Jurkat, Clone E6-1 (cell line): ENCODE results near the gene BIVM.

- RRBS, result no CpG with 5 or more reads among the region's 15 CpGs
Observed at GRCh38 chr13:100529726-100530341, 58.8 kb downstream of the GGACT start.

- RRBS, result no CpG with 5 or more reads among the region's 6 CpGs
Observed at GRCh38 chr13:100608937-100609337, 20.3 kb upstream of the GGACT start.

DNA sequence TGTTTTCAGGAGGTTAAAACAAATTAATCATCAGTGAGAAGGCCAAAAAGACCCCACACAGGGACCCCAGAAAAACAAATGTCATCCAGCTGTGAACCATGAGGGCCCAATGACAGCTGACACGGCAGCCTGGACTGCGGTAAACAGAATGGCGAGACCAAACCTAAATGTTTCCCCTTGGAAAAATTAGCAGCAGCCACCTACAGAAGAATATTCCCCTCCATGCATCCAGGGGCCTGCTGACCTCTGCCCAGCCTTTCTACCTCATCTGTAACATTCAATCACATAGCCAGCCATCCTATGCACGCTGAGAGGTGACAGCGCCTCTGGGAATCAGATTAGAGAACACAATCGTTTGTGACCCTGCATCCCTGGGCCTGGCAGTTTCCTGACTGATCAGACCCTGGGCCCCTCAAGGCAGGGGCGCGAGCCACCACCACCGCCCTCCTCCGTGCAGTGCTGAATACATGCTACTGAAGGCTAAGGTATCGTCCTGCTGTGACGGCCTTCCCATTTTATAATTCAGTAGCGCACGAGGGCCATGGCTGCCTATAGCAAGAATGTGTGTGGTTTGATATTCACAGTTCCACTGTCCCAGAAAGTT is 1.3 kb downstream of the TMTC4 start:
- RRBS, result no CpG with 5 or more reads among the region's 14 CpGs

- RRBS, result 20% methylated on average over 1 of the region's 15 CpGs
Observed at GRCh38 chr13:100675554-100675945, 955 bp upstream of the TMTC4 start.

DNA sequence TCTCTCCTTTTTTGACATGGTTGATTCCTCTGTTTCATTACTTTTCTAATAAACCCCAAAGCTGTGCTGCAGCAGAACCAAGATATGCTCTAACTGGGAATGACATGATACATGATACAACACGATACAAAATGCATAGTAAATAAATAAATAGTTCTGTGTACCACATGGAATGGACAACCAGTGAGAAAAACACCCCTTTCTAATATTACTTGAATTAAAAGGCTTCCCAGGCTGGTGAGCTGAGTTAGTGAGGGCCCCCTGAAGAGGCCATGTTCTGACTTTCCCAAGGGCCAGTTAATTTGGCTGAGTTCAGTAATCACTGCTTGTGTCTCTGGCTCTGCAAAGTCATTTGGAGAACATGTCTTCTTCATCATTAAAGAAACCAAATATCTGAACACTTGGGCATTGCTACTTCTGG is 203.1 kb upstream of the TMTC4 start:
- RRBS, result no CpG with 5 or more reads among the region's 1 CpG

DNA sequence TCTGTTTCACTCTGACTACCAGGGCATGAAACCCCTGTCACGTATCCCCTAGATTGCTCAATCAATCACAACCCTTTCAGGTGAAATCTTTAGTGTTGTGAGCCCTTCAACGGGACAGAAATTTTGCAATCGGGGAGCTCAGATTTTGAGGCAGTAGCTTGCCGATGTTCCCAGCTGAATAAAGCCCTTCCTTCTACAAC is 176.8 kb downstream of the FGF14 start:
- RRBS, result no CpG with 5 or more reads among the region's 4 CpGs

DNA sequence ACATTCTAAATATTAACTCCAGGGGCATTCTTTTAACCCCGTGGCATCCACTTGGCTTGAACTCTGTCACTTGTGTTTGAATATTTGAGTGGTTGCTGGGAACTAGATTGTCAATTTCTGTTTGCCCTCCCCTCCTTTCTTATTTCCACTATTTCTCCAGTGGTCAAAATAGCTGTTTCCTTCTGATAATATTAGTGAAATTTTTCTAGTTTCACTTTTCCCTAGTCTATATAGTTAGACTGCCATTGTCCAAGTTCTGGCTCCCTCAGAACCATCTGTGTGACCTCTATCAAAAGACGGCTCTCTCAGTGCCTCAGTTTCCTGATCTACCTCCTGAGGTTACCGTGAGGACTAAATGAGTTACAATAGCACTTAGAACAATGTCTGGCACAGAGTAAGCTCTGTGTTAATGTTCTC is 302.2 kb upstream of the TPP2 start:
- RRBS, result no CpG with 5 or more reads among the region's 3 CpGs

GRCh38 chr13:102681999-102682525 is 12.8 kb downstream of the METTL21C start:
- RRBS, result no CpG with 5 or more reads among the region's 3 CpGs

DNA sequence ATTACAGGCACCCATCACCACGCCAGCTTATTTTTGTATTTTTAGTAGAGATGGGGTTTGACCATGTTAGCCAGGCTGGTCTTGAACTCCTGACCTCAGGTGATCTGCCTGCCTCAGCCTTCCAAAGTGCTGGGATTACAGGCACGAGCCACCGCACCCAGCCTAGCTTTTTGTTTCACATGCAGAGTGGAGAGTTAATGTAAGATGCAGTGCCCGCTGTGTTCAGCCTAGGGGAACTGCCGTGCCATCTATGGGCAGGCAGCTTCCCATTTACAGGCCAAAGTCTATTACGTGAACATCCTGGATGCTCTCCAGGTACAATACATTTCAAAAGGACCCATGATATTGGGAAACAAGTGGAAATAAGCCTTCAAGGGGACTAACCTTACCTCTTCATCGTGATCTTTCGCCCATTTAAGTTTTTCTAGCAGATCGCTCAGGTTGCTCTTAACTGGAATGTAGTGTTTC is 10.1 kb downstream of the POGLUT2 start:
- RRBS, result no CpG with 5 or more reads among the region's 9 CpGs

DNA sequence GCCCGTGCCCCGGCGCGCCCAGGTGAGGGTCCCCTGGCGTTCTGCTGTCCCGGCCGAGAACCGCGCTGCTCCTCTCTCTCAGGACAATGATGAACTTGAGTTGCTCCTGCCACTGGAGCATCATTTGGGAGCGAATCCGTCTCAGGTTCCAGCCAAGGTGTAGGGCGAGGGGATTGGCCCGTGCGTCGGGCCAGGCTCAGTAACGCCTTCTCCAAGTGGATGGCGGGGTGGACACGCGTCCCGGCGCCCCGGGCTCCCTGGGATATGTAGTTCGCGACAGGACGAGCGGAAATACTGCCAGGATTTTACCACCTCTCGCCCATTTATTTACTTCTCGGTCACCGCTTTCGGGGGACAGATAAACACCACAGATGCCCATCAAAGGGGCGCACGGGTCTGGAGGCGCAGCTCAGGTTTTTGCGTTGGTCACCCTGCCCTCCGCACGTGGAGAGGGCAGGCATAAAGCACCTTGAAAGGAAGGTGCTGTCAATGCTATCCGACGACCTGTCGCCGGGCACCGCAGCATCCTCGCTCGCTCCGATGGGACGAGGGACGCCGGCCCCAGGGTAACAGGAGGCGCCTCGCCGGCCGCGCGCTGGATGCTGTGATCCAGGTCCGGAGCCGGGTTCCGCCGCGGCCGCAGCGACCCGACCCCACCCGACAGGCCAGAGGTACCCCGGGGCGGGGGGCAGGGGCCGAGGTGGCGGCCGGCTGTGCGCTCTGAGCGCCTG is at the start of gene BIVM:
Gene BIVM, plus strand, starts transcription at position 269 of the 731 bp plus-strand sequence.
- RRBS, result 5% methylated on average over 26 of the region's 69 CpGs

DNA sequence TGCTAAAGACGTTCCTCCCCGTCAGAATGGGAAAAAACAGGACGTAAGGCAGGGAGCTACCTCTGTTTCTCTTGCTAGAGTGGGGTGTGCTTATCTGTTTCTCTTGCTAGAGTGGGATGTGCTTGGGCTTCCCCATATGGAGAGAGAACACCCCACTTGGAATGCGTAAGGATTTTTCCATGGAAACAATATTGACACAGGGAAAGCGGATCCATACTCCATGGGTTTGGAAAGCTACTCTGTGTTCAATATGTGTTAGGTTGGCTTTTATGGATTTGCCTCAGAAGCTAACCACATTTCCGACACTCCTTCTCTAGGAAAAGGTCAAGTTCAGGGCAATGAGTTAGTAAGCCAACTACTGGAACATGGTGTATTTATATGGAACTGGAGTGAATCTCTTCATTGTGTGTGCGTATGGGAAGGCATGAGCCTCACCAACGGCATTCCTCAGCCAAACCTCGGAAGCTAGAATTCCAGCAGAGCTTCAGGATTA is 948.9 kb upstream of the SLC10A2 start:
- RRBS, result no CpG with 5 or more reads among the region's 9 CpGs

- RRBS, result no CpG with 5 or more reads among the region's 7 CpGs
Observed at GRCh38 chr13:104571515-104571844, 894.4 kb upstream of the DAOA start.

DNA sequence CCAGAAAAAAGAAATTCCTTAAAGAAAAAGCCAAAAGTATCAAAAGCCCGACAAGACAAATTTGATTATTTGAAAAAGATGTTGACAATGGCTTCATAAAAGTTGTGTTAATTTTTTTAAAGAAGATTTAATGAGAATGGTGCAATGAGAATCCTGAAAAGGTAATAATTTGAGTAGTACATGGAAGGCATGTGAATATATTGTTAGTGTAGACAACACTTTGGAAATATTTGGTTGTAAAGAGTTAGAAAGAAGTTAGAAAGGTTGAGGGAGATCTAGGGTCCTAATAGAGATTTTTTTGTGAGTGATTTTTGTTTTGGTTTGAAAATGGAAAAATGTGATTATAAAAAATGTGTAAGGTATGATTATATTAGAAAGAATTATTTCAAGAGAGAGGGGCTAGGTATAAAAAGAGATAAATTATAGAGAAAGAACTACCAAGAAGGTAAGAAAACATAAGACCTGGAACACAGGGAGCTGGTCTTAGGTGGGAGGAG is 643.3 kb upstream of the DAOA start:
- RRBS, result no CpG with 5 or more reads among the region's 1 CpG

- RRBS, result no CpG with 5 or more reads among the region's 7 CpGs
Observed at GRCh38 chr13:106100641-106101070, 434.8 kb downstream of the EFNB2 start.

GRCh38 chr13:106213026-106213296 is 322.5 kb downstream of the EFNB2 start:
- RRBS, result no CpG with 5 or more reads among the region's 3 CpGs

GRCh38 chr13:106347999-106348386 is 187.5 kb downstream of the EFNB2 start:
- RRBS, result no CpG with 5 or more reads among the region's 4 CpGs

DNA sequence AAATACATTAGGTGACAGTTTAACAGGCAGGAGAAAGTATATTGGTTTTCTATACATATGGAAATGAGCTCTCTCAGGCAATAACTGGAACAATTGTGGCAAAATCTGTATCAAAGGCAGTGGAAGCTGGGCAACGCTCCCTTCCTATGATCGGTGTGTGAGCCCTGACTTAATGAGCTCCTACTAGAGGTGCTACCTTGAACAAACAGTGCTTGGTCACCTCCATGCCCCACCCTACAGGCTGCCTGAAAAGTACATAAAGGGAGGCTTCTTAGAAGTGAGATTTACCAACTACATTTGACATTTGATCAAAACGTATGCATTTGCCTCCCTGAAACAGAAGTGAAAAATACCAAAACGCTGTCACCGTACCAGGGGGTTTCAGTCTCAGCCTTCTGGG is 185.2 kb downstream of the EFNB2 start:
- RRBS, result no CpG with 5 or more reads among the region's 5 CpGs

- RRBS, result no CpG with 5 or more reads among the region's 15 CpGs
Observed at GRCh38 chr13:106417517-106417949, 117.9 kb downstream of the EFNB2 start.

GRCh38 chr13:106556932-106558024 is 10.7 kb downstream of the ARGLU1 start:
- RRBS, result no CpG with 5 or more reads among the region's 11 CpGs

DNA sequence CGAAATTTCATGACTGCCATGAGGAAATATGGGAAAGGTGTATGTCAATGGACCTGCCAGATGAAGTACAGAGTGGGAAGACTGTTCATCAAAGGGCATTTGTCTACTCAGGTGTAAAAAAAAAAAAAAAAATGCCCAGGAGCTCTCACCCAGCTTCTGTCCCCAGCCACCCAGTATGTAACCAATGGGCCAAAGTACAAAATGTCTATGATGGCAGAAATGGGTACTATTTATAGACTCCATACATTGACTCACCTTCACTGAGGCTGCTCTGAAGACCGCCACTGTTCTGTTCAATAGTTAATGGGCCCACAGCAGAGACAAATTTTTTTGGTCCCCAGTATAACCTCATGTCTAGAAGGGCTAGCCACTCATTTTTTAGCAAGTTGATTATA is 127.9 kb upstream of the NALF1 start:
- RRBS, result no CpG with 5 or more reads among the region's 2 CpGs